Skeletal muscle satellite cell (primary cell): ENCODE measurements around a stretch of chr17.

DNA sequence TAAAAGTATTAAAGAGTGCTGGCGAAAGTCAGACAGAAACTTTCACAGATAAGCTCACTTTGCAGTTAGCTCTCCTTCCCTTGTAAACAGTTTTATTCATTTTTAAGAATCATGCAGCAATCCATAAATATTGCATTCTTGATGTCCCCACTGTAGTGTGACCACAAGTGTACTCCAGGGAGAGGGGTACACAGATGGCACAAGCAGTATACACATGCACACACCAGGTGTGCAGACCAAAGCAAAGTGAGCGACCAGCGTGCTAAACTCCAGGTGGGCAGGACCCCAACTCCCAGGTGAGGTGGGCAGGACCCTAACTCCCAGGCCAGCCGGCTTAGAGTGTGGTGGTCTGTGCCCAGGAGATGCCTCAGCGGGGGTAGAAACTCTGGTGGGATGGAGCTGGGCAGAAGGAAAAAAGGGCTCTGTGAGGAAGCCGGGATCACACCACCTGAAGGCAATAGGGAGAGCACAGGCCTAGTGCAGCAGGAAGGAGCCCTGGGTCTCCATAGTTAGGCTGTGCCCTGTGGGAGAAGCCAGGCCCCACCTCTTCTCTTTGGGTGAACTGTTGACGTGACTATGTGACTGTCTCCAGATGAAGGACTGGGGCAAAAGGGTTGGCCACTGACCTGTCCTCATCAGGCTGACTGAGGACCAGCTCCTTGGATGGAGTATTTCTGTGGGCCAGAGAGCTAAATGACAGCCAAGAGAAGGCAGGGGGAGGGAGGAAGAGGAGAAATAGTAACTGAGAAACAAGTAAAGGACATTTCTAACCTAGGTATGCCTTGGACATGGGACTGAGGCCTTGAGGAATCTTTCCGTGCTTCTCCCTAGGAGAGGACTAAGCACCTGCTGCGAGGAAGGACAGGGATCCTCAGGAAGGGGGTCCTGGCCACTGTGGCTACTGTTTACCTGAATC is 1.6 kb upstream of the FOXJ1 start:
- CAGE, long polyA plus RNA = no peak

DNA sequence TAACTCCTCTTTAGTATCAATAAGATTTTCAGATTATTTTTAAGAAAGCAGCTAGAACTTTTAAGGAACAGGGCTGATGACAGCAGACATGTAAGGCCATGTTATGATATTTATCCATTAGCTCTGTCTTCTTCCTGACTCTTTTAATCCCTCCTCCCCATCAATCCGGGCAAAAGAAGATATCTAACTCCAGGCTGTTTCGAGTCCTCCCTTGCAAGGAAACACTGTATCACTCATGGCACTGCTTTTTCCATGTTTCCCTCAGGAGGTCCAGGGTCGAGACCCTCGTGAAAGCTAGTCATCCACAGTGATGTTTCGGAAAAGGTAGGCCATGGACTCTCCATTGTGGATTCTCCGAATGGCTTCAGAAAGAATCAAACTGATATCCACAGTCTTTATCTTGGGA is 3.2 kb upstream of the QRICH2 start:
- CAGE, long polyA plus RNA = no peak

- CAGE, long polyA plus RNA = no peak
Observed at GRCh38 chr17:76383316-76383814, 1.0 kb upstream of the SPHK1 start.

DNA sequence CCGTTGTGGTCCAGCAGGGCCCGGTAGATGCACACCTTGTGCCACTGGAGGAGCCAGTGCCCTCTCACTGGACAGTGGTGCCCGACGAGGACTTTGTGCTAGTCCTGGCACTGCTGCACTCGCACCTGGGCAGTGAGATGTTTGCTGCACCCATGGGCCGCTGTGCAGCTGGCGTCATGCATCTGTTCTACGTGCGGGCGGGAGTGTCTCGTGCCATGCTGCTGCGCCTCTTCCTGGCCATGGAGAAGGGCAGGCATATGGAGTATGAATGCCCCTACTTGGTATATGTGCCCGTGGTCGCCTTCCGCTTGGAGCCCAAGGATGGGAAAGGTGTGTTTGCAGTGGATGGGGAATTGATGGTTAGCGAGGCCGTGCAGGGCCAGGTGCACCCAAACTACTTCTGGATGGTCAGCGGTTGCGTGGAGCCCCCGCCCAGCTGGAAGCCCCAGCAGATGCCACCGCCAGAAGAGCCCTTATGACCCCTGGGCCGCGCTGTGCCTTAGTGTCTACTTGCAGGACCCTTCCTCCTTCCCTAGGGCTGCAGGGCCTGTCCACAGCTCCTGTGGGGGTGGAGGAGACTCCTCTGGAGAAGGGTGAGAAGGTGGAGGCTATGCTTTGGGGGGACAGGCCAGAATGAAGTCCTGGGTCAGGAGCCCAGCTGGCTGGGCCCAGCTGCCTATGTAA is 2.8 kb downstream of the SPHK1 start:
- CAGE, long polyA plus RNA = no peak

DNA sequence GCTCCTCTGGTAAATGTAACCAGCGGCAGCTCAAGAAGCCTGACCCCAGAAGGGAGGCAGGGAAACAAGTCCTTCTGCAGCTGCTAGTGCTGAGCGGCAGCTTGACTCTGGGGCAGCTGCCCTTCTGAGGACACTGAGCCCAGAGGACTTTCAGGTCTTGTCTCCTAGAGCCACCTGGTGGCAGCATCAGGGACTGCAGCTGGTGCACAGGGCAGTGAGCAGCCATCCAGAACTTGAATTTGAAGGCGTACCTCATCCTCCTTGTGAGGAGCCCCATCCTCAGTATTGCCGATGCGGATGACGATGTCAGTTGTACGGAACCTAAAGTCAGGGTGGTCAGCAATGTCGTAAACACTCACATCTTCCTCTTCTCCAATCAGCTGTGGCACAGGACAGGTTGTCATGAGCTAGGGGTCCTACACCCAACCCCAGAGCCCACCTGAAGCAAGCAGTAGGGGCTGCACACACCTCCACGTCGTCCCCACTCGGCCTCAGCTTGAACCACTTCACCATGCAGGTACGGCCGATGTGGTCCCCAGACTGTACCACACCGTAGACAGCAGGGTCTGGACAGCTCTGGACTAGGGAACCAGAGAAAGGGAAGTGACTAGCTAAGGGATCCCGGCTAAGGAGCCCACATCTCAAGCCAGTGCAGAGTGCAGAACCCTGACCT is 13.7 kb downstream of the SPHK1 start:
- CAGE, long polyA plus RNA = no peak

DNA sequence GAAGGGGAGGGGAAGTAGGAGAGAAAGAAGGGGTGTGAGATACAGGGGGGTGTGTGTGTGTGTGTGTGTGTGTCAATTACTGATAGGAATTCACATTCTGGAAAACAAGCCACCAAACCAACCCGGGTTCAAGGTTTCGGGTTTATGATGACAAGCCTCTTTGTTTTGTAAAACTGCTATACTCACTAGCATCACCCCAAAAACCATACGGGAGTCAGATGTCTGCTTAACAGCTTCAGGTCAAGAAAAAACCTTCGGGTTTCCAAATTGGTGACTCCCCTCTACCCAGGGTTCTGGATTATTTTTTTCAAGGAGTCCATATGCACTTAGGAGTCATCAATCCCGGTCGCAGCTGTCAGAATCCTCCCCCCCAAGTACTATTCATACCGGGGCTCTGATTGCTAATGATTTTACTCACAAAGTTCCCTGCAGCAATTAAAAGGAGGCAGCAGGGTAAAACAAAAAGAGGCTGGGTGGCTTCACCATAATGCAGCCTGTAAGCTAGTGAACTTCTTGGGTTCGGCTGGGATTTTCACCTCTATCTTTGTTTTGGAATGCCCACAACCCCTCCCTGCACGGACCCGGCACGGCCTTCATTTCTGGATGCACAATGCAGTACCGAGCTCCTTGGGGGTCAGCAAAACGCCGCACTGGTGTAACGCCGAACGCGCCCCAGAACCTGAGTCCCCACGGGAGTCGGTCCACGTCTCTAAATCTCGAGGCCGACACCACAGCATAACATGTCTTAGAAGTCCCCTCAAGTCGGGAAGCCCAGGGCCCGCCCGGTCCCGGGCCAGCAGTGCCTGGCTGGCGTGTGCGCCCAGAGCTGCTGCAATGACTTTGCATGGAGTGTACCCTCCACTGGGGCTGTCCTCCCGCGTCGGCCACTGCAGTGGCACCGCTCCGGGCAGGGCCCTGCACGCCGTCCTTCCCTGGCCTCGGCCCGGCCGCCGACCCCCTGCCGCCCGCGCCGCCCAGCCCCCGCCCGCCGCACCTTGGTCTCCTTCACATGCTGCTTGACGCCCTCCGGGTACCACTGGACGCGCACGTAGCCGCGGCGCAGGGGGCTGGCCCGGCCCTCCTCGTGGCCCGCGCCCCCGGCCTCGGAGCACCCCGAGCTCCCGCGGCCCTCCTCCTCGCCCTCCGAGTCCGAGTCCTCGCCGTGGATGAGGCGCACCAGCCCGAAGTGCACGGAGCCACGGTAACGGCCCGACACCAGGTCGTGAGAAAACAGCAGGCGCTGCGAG is 798 bp downstream of the UBE2O start:
- CAGE, long polyA plus RNA = no peak

DNA sequence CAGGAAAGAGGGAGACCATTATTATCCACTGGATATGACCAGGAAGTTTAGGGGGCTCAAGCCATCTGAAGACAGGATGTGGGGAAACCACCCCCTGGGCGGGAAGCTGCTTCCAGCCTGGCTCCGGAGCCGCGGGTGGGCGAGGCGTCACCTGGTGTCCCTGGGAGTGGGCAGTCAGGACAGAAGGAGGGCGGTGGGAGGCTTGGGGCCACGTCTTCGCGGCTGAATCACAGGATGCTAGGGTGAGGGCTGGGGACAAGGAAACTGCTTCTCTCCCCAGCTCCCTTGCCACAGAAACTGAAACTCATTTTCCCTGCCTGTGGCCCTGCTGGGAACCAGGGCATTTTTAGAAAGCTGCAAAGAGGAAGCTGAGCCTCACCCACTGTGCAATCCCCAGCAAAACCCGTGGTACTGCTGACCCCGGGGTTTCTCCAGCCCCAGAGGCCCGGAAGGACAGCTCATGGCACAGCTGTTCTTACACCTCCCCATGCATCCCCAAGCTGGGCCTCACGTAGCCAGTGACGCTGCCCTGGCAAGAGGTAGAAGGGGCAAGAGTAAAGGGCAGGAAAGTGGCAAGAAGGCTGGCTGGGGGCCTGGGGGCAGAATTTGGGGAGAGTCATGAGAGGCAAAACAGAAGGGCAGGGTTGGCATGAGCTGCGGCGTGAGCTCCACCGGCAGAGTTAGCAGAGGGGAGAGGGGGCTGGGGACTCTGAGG is 8.2 kb downstream of the RHBDF2 start:
- CAGE, long polyA plus RNA = no peak

- CAGE, long polyA plus RNA = no peak
Observed at GRCh38 chr17:76529273-76529695, 8.2 kb downstream of the CYGB start.

DNA sequence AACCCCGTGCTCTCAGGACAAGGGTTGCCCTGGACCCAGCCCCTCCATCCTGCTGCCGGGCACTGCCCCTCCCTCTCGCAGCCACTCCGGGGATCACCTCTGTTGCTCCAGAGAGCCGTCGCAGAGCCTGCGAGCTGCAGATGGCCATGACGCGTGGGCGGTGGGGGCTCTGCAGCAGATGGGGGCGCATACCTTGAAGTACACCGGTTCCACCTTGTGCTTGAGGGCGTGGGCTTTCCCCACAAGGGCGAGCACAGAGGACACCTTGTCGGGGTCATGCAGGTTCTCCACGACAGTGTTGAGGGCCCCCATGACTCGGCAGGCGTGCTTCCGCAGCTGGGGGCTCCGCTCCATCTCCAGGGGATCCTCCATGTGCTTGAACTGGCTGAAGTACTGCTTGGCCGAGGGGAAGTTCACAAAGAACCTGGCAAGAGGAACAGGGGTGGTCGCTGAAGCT is 6.2 kb downstream of the CYGB start:
- CAGE, long polyA plus RNA = no peak

GRCh38 chr17:76578228-76578852 is 7.3 kb downstream of the ST6GALNAC2 start:
- CAGE, long polyA plus RNA = no peak

- CAGE, long polyA plus RNA = no peak
Observed at GRCh38 chr17:76581417-76581862, 4.2 kb downstream of the ST6GALNAC2 start.

DNA sequence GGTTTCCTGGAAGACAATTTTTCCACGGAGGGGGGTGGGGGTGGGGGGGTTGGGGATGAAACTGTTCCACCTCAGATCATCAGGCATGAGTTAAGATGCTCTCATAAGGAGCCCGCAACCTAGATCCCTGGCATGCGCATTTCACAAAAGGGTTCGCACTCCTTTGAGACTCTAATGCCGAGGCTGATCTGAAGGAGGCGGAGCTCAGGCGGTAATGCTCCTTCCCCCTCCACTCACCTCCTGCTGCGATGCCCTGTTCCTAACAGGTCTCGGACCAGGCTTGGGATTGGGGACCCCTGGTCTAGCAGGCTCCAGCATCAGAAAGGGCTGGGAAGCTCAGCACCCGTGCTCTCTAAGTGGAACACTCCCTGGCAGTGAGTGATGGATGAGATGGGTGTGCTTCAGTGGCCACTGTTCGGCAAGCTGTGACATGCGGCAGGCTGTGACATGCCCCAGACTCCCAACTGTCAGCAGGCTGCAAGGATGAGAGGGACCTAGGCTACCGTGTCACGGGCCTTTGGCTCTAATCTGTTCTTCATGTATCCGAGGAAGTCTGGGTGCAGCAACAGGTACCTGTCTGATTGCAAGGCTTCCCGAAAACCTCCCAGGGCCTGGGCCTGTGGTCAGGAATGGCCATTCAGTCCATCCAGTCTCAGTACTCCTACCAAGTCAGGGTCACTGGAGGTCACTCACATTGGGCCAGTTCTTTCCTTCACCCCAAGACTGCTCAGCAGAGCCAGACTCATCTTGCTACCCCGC is 1.2 kb upstream of the ST6GALNAC2 start:
- CAGE, long polyA plus RNA = no peak

DNA sequence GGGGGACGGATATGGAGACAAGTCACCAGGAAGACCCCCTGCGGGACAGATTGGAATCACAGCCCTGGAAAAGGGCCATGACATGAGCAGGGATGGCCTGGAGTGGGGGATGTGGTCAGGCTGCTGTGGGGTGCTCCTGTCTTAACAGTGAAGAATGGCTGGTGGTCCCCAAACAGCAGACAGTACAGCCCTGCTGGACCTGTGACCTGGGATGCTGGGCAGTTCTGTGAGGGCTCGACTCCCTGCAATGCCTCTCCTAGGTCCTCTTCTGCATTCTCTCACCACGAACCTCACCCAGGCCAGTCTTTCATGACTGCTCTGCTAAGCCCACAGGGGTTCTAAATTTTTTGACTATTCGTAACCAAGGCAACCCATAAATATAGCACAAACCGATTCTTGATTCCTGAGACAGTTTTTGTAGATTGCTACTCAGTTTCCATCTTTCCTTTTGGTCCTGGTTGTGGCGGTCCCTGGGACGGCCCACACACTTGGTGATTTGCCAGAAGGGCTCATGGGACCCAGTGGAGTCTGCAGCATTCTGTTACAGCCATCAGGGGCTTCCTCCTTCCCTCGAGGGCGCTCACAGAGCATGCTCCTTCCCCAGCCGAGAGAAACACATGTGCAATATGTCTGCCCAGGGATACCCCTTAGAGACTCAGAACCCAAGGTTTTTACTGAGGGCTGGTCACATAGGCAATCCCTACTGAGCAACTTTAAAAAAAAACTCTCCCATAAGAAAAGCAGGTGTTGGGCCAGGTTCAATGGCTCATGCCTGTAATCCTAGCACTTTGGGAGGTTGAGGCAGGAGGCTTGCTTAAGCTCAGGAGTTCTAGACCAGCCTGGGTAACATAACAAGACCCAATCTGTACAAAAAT is 23.4 kb upstream of the MGAT5B start:
- CAGE, long polyA plus RNA = no peak

DNA sequence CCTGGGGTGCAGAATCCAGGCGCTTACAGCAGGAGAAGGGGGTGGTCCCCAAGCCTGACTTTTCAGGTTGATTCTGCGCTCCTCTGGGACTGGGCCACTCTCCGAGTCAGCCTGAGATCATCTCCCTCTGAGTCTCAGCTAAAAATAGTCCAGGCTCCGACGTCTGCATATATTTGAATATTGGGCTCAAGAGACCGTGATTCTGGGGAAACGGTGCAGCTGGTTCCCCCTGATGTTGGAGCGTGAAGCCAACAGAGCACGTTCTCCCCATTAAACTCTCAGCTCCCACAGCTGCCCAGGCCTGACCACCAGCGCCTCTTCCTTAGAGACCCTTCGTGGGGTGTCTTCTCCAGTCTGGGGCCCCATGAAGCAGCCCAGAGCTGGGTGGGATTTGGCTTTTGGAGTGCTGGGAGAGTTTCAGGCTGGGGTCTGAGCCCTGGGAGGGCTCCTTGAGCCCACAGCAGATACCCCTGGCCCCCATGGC is 90.0 kb downstream of the MGAT5B start:
- CAGE, long polyA plus RNA = no peak

- CAGE, long polyA plus RNA = no peak
Observed at GRCh38 chr17:77096679-77097273, 44.0 kb upstream of the SEC14L1 start.

DNA sequence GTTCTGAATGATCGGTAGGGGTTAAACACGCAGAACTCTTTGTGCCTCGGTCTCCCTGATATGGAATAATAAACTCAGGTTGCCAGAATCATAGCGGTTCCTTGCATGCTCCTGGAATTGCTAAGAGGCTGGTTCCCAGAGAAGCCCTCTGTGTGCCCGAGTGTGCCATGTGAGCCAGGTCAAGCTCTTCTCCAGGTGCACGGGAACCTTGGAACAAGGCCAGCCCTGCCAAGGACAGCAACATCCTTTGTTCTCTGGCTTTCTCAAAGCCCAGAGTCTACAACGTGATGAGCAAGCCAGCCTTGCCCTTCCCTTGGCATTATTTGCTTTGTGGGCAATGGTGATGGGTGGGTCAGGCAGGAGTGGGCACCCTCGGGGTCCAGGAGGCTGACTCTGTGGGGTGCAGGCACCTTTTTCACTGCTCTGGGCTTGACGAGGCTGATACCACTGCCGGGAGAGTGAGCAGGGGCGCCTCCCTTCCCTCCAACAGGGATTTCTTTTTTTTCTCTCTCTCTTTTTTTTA is 14.2 kb upstream of the SEC14L1 start:
- CAGE, long polyA plus RNA = no peak

- CAGE, long polyA plus RNA = no peak
Observed at GRCh38 chr17:77144483-77144749, 3.6 kb downstream of the SEC14L1 start.

GRCh38 chr17:77211671-77212161 is 69.6 kb upstream of the SEPTIN9 start:
- CAGE, long polyA plus RNA = no peak

DNA sequence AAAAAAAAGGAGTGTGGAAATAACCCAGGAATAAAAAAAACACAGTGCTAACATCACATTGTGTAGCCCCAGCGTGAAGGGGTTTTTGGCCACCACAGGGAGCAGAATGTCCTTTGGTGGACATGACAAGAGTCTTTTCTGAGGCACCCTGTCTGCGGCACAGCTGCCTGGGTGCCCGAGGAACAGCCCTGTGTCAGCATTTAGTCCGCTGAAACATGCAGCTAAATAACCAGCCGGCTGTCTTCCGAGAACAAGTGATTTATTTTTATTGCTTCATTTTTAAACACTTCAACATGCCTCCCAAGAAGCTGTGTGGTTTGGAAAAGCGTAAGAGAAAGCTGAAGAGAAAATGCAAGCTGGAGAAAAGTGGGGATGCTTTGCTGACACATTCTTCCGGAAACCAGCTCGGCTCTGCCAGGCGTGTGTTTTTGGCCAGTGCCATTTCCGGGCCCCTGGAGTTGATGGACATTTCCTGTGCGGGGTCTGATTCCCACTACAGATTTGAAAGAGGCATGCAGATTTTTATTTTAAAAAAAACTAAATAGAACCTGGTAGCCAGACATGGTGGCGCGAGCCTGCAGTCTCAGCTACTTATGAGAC is 45.9 kb upstream of the SEPTIN9 start:
- CAGE, long polyA plus RNA = no peak

GRCh38 chr17:77242428-77242932 is 38.8 kb upstream of the SEPTIN9 start:
- CAGE, long polyA plus RNA = no peak